Mammary microvascular endothelial cell (primary cell): ENCODE results near the gene CXorf38.

- RAMPAGE, long total RNA, result no peak
Measured at GRCh38 chrX:39514729-39514996, 583.1 kb downstream of the BCOR start.

DNA sequence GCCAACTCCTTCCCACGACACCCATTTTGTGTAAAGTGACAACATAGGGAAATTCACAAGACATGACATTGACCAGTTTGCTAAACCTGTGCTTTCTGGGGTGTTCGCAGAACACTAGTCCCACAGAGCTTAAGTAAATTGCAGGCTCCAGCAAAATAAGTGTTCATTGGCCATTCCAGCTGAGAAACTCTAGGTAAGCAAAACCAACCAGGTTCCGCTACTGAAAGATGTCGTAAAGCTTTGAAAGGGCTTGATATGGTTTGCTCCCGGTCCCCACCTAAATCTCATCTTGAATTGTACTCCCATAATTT is 563.7 kb downstream of the BCOR start:
- RAMPAGE, long total RNA, result no peak

DNA sequence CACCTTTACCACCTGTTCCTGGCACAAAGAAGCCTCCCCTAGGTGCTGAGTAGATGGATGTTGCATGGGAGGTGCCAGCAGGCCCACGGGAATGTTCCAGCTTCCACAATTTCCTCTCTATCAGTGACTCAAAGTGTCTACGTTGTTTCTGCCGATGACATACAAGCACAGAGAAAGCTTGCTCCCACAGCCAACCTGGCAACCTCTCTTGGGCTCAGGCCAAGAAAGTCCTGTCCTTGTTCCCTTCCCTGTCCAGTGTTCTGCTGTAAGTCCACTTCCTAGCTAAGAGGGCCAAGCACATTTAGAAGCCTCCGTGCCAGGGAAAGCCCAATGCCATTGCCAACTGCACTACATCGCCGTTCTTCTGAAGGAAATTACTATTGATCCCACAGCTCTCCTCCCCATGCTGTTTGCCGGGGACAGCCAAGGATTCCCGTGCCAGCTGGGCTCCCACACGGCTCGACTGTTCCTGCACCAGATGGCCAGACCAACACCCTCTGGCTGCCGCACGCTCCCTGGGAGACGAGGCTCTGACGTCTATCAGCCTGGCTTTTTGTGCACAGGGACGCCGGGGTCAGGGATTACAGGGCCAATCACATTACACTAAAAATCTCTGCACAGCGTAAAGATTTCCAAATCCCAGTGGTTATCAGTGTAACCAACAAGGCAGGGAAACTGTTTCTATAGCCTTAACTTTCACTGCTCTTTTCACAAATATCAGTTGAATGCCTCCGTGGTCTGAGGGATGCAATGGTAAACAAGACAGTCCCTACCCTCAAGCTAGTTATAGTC is 284.0 kb downstream of the BCOR start:
- RAMPAGE, long total RNA, result no peak

DNA sequence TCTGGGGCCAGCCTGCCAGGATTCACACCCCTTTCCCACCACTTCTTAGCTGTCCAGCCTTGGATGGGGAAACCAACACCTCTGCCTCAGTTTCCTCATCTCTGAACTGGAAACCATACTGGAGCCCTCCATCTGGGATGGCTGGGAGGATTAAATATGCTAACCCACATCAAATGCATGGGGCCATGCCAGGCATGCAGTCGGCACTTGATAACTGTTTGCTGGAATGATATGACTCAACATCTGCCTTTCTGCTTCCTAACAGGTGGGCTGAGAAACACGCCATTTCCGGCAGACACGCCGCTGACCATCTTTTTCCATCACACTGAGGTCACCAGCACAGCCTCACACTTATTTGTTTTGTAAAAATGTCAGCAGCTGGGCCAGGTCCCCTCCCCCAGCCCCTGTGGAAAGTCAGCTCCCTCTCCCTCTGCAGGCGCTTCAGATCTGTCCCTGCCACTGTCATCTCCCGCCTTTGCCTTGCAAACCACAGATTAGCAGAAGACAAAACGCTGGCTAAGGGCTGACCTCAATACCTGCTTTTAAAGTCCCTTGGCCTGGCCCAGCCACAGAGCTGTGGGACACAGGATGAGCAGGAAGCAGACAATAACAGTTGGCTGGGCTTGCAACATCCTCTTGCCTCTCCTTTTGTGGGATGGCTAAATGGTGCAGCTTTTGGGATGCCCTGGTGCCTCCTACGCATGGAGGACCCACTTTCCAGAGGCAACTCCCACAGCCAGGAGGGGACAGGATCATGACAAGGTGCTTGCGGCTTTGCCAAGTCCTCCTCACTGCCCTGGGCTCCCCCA is 237.4 kb downstream of the BCOR start:
- RAMPAGE, long total RNA, result no peak

DNA sequence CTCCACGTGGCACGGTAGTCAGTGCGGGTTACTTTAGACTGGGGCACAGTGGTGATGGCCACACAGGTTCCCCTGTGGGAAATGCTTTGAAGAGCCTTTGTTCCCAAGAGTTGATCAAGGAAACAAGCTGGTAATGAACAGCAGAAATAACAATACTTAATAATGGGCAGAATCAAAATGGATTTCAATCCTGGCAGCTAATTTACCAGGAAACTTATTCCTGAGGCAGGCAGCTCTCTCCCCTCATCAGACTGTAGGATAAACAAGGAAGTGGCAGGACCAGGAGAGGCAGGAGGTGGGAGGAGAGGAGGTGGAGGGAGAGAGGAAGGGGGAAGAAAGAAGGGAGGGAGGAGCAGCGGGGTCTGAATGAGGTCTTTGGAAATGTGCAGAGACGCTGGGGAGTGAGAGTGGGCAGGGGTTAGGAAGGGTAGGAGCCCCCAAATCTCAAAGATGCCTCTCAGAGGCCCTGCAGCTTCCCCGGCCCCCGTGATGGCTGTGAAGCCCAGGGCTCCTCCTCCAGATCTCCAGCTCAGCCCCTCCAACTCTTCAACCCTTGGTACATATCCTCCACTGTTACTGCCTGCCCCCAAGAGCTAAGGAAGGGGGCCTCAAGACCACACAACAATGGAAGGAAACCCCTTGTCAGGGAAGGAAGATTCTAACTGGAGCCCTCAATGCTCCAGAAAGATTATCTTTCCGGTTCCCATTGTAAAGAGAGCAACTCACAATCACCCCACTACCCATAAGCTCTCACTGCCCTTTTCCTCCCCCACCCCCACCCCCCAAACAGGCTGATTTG is 231.4 kb downstream of the BCOR start:
- RAMPAGE, long total RNA, result no peak

- RAMPAGE, long total RNA, result no peak
Measured at GRCh38 chrX:39886238-39886685, 211.5 kb downstream of the BCOR start.

- RAMPAGE, long total RNA, result no peak
Measured at GRCh38 chrX:39897258-39897850, 200.4 kb downstream of the BCOR start.

DNA sequence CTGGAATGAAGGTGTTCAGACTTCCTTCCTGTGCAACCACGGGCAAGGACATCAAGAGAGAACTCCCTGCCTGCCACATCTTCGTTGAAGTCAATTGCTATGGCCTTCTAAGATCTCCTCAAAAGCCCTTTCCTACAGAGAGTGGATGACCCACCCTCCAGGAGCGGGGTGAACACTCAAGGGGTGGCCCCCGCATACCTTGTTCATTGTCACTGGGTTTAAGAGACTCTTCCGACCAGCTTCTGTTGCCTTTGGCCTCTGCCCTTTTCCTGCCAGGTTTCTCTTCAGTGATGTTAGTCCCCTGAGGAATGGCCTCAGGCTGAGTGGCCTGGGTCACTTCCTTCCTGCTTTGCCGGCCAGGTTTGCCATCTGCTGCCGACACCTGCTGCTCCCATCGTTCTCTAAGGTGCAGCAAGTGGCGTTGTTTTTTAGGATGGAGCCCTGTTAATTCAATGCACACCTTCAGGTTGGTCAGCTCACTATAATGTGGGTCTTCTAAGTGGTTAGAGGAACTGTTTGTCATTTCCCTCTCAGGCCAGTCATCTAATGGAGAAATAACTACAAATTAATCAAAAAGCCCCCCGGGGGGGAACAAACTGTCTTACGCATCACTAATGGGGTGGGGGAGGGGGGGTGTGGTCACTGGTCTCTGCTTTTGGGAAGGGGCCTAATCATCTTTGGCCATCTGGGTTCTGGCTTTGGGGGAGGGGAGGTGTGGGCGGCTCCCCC is 34.2 kb downstream of the BCOR start:
- RAMPAGE, long total RNA, result no peak

DNA sequence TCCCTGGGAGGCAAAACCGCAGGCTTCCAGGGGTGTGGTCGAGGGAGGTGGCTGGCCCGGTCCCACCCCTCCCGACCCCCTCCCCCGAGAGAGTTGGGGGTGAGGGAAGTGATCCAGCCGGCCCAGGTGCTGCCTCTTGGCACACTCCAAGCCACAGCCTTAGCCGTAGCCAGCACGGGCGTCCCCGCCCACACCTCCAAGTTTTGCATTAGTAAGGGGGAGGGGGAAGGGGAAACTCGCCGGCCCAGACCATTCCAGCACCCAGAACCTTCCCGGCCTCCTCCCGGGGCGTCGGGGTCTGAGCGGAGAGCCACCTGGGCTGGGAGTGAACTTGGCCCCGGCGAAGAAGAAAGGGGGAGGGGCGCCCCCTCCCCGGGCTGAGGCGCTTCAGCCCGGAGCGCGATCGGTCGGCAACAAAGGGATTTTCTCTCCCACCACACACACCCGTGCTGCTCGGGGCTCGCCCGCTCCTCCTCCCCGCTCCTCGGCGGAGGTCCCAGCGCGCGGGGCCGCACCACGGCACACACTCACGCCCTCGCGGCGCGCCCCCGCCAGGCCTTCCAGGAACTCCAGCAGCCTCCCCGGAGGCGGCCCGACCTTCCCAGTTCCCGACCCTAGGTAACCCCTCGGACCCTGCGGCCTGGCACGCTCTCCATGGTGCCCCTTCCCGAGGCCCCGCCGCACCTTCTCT is 14.4 kb downstream of the BCOR start:
- RAMPAGE, long total RNA, result no peak

DNA sequence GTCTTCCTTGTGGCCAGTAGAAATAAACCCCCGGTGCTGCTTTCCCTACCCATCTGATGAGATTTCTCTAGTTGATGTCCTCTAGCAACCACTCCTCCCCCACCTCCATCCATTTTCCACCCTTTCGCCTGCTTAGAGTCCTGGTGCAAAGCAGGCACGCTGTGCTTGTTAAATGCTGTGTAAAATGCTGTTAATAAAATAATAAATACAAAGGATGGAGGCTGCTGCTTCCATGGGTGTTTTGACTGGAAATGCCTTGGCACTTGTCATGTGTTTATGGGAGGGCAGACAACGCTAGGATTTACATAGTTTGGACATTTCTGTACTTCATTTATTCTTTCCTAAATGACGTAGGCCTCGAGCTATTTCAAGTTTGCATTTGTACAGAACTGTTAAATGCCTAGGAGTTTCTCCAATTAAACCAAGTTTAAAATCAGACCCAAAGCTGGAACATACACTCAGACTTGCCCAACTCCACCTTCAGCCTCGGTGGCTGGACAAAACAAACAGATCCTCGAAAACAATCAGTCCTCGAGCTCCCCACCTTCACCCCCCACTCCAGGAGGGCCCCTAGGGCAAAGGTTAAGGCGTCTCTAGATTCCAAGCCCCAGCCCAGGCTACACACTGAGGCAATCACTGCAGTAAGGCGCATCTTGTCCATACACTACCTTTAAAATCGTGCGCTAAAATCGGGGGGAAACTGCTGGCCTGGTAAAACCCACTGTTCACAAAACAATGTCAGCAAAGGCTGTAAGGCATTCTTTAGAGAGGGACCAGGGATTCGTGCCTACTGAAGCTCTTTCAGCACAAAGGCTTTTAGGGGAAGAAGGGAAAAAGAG is 9.9 kb downstream of the BCOR start:
- RAMPAGE, long total RNA, result no peak

- RAMPAGE, long total RNA, result no peak
Measured at GRCh38 chrX:40091686-40092495, 5.9 kb downstream of the BCOR start.

GRCh38 chrX:40166630-40167835 is 69.3 kb upstream of the BCOR start:
- RAMPAGE, long total RNA, result no peak

DNA sequence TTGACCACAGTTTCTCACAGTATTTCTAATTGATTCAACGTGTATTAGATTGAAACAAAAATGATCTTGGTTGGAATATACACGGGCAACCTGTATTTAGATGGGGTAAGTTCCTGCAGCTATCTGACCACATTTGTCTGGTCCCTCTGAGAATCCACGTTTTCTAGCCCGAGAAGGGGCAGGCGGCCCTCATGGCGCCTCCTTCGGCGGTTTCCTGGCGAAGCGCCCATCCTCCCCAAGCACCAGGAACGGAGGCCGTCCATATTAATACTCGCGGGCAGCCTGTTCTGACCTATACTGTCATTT is 77.0 kb upstream of the BCOR start:
- RAMPAGE, long total RNA, result no peak

GRCh38 chrX:40201488-40202059 is 103.8 kb upstream of the BCOR start:
- RAMPAGE, long total RNA, result no peak

DNA sequence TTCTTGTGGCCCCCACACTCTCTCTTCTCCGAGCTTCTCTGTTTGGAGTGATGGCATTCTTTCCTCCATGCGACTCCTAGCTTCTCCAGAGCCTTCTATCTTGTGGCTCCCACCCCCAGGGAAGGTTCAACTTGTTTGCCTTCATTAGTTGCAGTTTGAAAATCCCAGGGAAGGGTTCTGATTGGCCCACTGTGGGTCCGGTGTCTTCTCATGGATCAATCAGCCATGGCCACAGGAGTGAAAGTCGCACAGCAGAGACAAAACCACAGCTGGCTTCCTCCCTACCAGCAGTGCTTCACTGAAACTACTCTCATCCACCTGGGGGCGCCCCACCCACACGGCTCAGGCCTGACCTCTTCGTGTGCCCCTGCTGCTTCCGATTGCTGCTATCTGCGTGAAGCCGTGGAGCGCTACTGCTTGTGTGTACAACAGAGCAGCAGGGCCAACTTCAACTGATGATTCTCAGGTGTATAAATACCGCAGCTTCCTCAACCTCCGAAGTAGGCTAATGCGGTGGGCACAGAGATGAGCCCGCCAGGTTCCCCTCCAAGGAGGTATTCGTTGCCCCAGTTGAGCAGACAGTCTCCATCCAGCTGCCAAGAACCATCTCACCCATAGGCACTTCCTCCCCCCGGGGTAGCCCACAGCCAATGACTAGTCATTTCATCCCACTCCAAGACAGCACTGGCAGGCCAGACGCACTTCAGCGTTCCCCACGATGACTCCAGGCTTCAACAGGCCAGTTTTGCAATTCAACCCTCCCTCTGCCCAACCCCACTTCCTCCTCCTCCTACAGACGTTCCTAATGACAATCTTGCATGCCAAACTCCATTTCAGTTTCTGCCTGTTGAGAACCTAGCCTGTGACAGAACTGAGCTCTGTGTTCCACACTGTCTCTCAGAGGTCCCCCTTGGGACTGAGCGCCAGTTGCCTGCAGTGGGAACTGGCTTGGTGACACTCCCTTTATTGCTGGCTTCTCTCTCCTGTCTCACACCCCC is 41.4 kb upstream of the ATP6AP2 start:
- RAMPAGE, long total RNA, result no peak

GRCh38 chrX:40543942-40544385 is 36.8 kb upstream of the ATP6AP2 start:
- RAMPAGE, long total RNA, result no peak

- RAMPAGE, long total RNA, result no peak
Measured at GRCh38 chrX:40646842-40647624, at the start of gene CXorf38. CXorf38 (minus strand) TSS chrX:40647561.

DNA sequence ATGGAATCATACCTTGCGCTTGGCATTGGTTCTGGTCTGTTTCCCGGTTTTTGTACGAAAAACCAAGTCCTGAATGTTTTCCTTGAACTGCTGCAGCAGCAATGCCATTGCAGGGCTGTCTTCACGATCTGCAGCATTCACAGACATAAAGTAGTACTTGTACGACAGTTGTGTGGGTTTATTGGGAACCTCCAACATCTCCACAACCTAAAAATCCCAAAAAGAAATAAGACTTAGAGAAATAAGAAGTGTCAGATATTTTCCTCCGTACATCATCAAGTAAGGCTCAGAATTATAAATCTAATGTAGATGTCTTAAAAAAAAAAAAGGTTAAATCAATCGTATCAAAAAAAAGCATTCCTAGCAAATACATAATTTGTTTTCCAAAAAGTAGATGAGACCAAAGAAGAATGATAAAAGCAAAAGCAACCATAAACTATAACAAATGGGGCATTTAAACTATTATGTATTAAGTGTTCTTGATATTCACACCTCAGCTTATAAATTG is 42.6 kb downstream of the MED14 start:
- RAMPAGE, long total RNA, result no peak

- RAMPAGE, long total RNA, result no peak
Measured at GRCh38 chrX:40945185-40945827, 139.9 kb upstream of the USP9X start.

GRCh38 chrX:41087097-41087727 is 2.0 kb downstream of the USP9X start:
- RAMPAGE, long total RNA, result no peak